Cardiac muscle cell (in vitro differentiated cells and primary cell): ENCODE results near the genes BAHCC1, MRPL12, PPP1R27, P4HB, ARHGDIA and LRRC45.

DNA sequence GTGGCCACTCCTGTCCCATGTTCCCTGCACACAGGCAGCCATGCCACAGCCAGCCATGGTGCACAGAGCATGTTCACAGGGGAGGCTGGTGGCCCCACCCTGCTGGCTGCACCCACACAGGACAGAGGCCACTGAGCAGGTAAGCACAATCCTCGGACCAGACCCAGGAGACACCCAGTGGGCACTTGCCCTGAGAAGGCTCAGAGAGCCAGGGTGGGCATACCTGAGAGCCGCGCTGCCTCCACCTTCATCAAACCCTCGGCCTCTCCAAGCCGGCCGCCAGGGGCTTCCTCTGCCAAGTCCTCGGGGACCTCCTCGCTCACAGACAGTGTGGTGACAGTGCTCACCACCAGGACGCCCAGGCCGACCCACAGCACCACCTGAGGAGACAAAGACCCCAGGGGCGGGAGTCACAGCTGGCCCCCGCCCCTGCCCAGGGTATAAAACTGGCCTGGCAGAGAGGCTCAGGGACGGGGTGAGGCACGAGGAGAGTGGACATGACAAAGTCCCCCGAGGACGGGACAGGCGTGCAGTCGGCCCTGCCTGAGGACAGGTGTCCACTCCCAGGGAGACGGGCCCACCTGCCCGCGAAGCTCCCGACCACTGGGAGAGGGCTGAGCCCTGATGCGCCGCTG, 21.0 kb downstream of the NDUFAF8 start:
- RAMPAGE, long total RNA, result no peak
- RRBS, result no CpG with 5 or more reads among the region's 24 CpGs

GRCh38 chr17:81328360-81329250, 33.5 kb upstream of the SLC38A10 start:
- RAMPAGE, long total RNA, result no peak
- RRBS, result 90% methylated on average over 2 of the region's 24 CpGs

- RAMPAGE, long total RNA, result no peak
- RRBS, result no CpG with 5 or more reads among the region's 12 CpGs
These were observed 43.7 kb upstream of the BAHCC1 start for GRCh38 chr17:81351468-81352027.

DNA sequence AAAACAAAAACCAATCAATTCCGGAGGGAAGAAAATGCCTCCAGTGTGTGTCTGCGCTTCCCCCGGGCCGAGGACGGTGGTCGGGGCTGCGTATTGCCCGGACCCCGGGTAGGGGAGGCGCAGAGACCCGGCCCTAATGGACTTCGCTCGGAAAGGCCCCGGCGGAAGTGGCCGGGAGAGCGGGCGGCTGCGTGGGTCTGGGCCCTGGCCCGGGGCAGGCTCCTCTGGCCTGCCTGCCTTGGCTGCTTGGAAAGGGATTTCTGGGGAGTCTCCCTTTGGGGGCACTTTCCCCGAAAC, 7.6 kb upstream of the BAHCC1 start:
- RAMPAGE, long total RNA, result no peak
- RRBS, result 10% methylated on average over 12 of the region's 21 CpGs

DNA sequence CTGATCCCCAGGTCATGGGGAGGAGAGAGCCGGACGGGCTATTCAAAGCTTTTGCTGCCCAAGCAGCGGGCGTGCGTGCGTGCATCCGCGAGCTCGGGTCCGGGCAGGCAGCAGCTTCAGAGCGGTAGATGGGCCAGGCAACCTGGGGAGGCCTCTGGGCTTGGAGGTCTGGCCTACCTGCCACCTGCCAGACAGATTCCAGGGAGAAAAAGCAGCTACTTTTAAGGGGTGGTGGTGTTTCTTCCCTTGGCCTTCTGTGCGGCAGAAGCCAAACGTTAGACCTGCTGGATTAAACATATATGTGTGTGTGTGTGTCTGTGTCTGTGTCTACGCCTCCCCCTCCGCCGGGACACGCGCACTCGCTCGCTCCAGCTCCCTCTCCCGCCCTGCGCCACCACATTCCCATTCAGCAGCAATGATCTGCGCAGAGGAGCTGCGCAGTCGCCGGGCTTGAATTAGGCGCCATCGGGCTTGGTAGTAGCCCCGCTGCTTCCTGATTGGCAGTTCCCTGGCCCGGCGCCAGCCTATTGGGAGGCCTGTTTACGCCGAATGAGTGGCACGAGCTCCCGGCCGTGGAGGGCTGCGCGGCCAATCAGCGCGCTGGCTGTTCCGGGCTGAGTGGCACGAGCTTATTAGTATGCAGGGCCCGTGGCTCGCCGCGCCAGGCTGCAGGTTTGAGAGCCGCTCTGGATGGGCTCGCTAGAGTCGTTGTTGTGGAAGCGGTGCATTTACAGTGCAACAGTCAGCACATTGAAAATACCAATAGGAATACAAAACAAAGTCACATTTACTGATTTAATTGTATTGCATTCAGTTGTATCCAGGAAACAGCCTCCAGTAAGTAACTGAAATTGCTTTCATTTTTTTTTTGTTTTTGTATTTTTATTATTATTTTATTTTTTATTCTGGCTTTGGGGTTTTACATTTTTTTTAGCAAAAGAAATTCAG, at the start of gene BAHCC1:
TSS of gene BAHCC1 (plus strand) at position 659 of the 948 bp plus-strand sequence.
- RAMPAGE, long total RNA, result no peak
- RRBS, result 3% methylated on average over 34 of the region's 50 CpGs

DNA sequence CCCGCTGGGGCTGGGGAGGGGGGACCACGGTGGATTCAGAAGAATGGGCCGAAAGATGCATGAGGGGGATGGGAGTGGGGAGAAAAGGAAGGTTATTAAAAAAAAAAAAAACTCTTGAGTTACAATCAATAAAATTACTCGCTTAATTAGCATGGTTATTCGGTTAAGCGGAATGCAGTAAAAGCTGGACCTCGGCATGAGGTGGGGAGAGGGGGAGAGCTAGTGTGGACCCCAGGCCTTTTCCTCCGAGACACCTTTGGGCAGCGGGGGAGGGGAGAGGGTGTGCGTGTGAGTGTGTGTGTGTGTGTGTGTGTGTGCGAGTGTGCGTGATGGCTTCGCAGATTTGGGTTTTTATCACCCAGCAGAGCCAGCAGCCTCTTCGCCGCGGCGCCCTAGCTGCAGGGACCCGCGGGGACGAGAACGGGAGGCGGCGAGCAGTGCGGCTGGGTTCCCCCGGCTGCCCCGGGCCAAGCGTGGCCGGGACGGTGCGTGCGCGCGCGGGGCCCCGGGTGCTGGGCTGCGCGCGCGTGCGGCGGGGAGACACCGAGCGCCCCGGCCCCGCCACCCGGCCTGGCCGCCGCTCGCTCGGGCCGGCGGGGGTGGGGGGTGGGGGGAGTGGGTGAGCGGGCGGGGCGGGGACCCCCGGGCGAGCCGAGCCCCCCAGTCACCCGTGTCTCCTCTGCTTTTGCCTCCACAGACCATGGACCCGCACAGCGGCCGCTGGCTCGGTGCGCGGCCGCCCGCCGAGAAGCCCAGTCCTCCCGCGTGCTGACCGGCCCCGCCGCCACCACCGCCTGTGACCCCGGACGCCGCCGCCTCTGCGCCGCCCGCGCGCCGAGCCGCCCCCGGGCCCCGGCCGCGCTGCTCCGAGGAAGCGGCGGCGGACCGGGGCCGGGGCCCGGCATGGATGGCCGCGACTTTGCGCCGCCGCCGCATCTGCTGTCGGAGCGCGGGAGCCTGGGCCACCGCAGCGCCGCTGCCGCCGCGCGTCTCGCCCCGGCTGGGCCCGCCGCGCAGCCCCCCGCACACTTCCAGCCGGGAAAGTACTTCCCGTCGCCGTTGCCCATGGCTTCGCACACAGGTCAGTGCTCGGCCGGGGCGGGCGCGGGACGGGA, 3.9 kb downstream of the BAHCC1 start:
- RAMPAGE, long total RNA, result no peak
- RRBS, result 1% methylated on average over 57 of the region's 129 CpGs

- RAMPAGE, long total RNA, result no peak
- RRBS, result no CpG with 5 or more reads among the region's 49 CpGs
These were observed 24.2 kb downstream of the BAHCC1 start for GRCh38 chr17:81419080-81420172.

- RAMPAGE, long total RNA, result no peak
- RRBS, result no CpG with 5 or more reads among the region's 6 CpGs
These were observed 17.6 kb downstream of the ACTG1 start for GRCh38 chr17:81494844-81495549.

GRCh38 chr17:81550889-81551338, 1.2 kb downstream of the FAAP100 start:
- RAMPAGE, long total RNA, result no peak
- RRBS, result 80% methylated on average over 4 of the region's 18 CpGs

DNA sequence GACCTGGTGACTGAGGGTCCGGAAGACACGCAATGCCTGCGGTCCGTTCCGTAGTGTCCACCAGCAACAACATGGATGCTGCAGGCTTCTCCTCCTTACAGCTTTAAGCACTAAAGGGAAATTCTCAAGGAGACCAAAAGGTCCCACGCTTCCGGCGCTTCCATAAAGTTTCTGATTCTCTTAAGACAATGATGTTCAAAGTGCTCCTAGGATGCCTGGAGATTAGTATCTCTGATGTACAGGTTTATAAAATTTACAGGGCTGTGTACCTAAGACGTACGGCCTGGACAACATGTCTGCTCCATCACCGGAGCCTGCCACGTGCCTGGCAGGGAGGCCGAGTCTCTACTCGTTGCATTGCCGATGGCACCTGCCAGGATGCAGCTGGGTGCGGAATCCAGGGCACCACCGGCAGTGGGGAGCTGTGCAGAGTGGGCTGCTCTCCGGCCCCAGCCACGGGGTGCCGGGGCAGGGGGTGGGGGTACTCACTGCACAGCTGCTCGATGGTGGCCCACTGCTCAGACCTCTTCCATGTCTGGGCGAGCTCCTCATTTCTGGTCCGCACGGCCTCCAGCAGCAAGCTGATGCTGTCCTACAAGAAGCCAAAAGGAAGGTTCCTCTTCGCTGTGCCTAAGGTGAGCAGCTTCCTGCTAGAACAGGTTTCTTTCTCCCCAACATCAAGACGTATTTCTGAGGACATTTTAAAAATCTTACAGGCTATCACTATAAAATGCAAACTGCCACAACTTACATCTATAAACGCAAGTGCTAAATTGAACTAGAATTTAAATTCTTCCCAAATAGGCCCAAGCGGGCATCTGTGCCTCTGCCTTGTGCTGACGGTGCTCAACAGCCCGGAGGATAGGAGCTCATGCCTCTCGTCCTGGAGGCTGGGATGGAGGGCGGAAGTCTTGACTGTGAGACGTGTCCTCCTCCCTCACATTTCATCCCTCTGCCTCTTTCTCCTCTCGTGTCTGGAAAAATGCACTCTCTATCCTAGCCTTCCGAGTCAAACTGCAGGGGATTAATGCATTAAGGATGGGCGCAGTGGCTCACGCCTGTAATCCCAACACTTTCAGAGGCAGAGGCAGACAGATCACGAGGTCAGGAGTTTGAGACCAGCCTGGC, 13.2 kb upstream of the FAAP100 start:
- RAMPAGE, long total RNA, result no peak
- RRBS, result 95% methylated on average over 5 of the region's 38 CpGs

- RAMPAGE, long total RNA, result no peak
- RRBS, result no CpG with 5 or more reads among the region's 8 CpGs
These were observed 38.5 kb downstream of the NPLOC4 start for GRCh38 chr17:81598391-81598917.

- RAMPAGE, long total RNA, result start-site peak on the plus strand at chr17:81703415-81703510, 630 and 431 reads in 2 replicates
- RRBS, result 3% methylated on average over 27 of the region's 66 CpGs
These were observed at the start of gene MRPL12 for GRCh38 chr17:81703155-81703670. TSS of gene MRPL12 (plus strand) at chr17:81703367.

DNA sequence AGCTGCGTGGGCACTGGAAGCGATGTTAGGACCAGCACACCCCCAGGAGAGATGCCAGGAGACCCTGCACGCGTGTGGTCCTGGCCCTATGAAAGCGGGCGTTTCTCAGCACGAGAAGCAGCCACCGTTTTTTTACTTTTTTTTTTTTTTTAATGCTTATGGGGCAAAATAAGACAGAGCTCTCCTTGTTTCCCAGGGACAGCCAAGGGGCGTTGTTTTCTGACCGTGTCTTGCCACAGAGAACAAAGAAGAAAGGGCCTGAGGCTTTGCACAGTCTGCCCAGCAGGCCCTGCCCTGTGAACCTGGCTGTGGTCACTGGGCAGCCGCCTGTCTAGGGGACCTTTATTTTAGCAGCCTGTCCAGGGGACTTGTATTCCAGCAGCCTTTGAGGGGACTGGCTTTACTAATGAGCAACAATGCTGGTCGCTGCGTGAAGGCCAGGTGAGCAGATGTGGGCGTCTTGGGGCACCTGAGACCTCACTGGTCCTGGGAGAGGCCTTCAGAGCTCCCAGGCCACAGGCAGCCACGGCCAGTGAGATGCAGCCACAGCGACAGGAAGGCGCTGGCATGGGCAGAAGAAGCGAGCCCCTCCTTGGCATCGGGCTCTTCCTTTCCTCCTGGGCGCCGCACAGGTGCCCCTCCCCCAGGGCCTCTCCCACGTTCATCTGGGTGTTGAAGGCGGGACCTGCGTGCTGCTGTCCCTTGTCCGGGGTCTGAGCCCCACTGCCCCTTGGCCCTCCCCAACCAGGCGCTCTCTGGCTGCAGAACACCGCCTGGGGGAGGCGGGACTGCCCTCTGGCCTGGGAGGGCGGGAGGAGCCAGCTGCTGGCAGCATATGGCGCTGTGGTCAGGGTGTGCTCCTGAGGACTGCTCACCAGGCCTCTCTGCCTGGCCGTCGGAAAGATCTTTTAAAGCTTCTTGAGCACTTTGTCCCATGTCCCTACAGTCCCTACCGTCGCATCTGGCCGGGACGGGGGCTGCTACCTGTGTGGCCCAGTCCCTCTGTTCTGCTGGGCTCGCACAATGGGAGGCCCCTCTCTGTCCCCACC, 1.3 kb downstream of the SLC25A10 start:
- RAMPAGE, long total RNA, result no peak
- RRBS, result no CpG with 5 or more reads among the region's 37 CpGs

DNA sequence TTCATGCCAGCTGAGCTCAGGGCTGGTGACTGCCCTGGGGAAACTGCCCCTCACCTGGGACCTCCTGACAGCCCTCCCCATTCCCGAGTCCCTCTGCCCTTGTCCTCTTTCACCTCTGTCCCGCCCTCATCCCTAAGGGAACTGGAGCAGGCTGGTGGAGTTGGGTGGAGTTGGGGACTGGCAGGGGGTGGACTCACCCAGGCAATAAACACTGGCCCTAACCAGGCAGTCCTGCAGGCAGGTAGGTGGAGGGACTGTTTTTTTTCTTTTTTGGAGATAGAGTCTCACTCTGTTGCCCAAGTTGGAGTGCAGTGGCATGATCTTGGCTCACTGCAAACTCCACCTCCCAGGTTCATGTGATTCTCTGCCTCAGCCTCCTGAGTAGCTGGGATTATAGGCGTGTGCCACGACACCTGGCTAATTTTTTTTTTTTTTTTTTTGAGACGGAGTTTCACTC, 11.7 kb downstream of the GCGR start:
- RAMPAGE, long total RNA, result no peak
- RRBS, result no CpG with 5 or more reads among the region's 5 CpGs

DNA sequence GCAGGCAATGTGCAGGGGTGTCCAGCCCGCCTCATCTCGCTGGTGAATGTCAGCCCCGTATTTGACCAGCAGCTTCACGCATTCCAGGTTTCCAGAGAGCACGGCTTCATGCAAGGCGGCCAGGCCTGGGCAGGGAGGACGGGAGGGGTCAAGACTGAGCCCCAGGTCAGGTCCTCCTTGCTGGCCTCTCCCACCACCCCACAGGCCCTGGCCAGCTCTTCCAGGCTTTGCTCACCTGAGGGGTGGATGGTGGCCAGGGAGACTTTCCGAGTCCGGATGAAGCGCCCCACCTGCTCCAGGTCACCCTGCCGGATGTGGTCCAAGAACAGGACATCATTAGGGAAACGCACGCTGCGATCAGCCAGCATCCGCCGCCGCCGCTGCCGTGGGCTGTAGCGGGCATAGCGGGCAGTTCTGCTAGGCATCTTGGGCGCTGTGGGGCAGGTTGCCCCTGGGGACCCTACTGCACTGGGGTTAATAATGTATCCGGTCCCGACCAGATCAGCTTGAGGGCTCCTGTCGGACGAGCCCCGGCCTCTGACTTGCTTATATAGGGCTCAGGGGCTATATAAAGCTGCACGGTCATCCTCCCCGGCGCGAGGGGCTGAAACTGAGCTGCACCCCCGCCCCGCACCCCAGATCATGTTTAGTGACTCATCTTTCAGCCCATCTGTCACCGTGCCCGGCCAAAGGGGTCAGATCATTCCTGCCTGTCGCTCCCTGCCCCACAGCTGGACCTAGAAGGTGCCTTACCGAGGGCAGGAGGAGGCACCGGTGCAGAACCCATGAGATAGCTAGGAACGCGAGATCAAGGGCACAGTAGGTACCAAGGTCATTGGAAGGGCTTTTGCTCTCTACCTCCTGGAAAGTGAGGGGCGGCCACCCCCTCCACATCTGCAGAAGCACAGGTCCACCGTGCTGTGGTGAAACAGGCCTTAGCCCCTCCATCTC, at the start of gene PPP1R27:
TSS of gene PPP1R27 (minus strand) at position 522 of the 951 bp plus-strand sequence.
- RAMPAGE, long total RNA, result no peak
- RRBS, result 87% methylated on average over 15 of the region's 42 CpGs

- RAMPAGE, long total RNA, result start-site peak on the minus strand at chr17:81860474-81860598, 1,769 and 717 reads in 2 replicates
- RRBS, result 2% methylated on average over 28 of the region's 72 CpGs
These were observed at the start of gene P4HB for GRCh38 chr17:81860264-81860776. TSS of gene P4HB (minus strand) at chr17:81860535.

DNA sequence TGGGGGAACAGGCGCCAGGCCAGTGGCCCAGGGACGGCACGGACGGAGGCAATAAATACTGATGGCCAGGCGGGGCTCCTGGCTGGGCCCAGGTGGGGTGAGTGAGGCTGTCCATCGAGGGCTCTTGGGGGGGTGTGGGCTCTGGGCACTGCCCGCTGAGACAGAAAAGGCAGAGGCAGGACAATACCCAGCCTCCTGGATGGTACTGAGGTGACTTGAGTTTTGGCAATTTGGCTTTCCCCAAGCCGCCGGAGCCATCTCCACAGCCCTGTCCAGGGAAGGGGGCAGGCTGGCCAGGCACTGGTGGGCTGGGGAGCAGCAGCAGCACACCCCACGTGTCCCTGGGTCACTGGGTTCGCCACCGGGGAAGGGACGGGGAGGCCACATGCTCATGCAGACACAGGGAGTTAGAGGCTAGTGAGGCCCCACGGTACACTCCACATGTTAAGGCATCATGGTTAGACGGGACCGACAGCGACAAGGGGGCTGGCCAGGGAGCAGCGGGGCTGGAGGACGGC, 3.2 kb downstream of the ARHGDIA start:
- RAMPAGE, long total RNA, result no peak
- RRBS, result 83% methylated on average over 4 of the region's 19 CpGs

GRCh38 chr17:81871185-81871860, at the start of gene ARHGDIA:
TSS of gene ARHGDIA (minus strand) at chr17:81871337.
- RAMPAGE, long total RNA, result start-site peak on the minus strand at chr17:81871313-81871363, 387 and 148 reads in 2 replicates
- RRBS, result 2% methylated on average over 49 of the region's 92 CpGs

GRCh38 chr17:81931334-81932221, 4.0 kb upstream of the MAFG start:
- RAMPAGE, long total RNA, result no peak
- RRBS, result no CpG with 5 or more reads among the region's 21 CpGs

GRCh38 chr17:82023157-82024037, at the start of gene LRRC45:
TSS of gene LRRC45 (plus strand) at chr17:82023305.
- RAMPAGE, long total RNA, result no peak
- RRBS, result 3% methylated on average over 13 of the region's 73 CpGs